Endodermal cell (in vitro differentiated cells): ENCODE data around the gene ZNF189.

DNA sequence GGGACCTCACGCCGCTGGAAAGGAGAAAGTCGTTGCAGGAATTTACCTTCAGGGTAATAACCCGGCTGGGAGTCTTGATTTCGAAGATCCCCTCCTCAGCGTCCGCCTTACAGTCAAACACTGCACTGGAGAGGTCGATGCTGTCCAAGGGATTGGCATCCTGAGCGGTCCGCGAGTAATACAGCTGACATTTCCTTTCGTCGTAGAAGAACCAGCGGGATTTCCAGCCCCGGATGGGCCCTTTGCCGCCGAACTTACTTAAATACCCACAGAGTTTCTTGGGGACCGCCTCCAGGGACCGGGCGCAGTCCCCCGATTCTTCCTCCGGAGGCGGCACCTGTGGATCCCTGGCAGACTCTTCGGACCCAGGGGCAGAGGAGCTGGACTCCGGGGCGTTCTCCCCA lies 320 bp downstream of the TBC1D2 start:
- PRO-cap, result unidirectional peak, minus-strand start at position 235 of the sequence

GRCh38 chr9:98778681-98779441 lies 17.5 kb downstream of the ANKS6 start:
- PRO-cap, result no peak

- PRO-cap, result no peak
Observed at GRCh38 chr9:98806509-98807075, 878 bp upstream of the GALNT12 start.

- PRO-cap, result unidirectional peak, plus-strand start at chr9:98810002; unidirectional peak, minus-strand start at chr9:98810042
Observed at GRCh38 chr9:98809647-98810259, 2.3 kb downstream of the GALNT12 start.

GRCh38 chr9:98810810-98811721 lies 3.6 kb downstream of the GALNT12 start:
- PRO-cap, result no peak

GRCh38 chr9:98848331-98848693 lies 40.8 kb downstream of the GALNT12 start:
- PRO-cap, result no peak

GRCh38 chr9:98866445-98867412 lies 59.3 kb downstream of the GALNT12 start:
- PRO-cap, result no peak

- PRO-cap, result no peak
Observed at GRCh38 chr9:98916489-98917074, 27.1 kb upstream of the COL15A1 start.

- PRO-cap, result no peak
Observed at GRCh38 chr9:98925077-98925770, 18.5 kb upstream of the COL15A1 start.

- PRO-cap, result no peak
Observed at GRCh38 chr9:98944132-98945090, 704 bp downstream of the COL15A1 start.

DNA sequence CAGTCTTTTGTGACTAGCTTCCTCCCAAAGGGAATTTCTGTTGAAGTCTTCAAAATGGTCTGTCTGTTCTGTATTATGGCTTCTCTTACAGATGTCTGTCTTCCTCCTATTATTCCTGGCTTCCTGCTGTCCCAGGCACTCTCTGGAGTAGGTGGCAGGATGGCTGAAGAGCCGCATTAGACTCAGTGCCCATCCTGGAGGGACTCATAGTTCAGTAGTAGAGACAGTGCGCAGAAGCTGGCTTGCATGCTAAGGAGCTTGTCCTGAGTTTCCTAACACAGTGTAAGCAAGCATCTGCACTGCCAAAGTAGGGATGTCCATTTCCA lies 10.1 kb downstream of the COL15A1 start:
- PRO-cap, result no peak

GRCh38 chr9:98998243-98999362 lies 54.9 kb downstream of the COL15A1 start:
- PRO-cap, result unidirectional peak, plus-strand start at chr9:98998552; unidirectional peak, minus-strand start at chr9:98998987

DNA sequence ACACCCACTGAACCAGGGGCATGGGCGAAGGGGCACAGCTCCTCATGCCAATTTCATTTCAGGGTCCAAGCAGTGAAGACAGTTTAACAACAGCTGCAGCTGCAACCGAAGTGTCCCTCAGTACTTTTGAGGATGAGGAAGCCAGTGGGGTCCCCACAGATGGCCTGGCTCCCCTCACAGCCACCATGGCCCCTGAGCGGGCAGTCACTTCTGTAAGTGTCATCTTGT lies 71.6 kb downstream of the COL15A1 start:
- PRO-cap, result no peak

DNA sequence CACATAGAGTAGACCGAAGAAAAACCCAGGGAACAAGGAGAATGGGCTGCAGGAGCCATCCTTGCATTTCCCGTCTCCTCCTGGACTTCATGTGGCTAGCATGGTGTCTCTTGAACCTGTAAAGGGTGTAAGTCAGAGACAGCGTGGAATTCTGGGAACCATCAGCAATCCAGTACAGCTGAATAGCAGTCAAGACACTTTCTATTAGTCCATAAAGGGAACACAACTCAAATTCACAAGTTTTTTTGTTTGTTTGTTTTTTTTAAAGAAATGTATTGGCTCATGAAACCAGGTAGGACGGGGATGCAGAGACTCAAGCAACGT lies 32.3 kb upstream of the TGFBR1 start:
- PRO-cap, result no peak

- PRO-cap, result no peak
Observed at GRCh38 chr9:99998420-99999390, 92.3 kb downstream of the STX17 start.

GRCh38 chr9:100144319-100144576 lies 45.2 kb downstream of the INVS start:
- PRO-cap, result no peak

DNA sequence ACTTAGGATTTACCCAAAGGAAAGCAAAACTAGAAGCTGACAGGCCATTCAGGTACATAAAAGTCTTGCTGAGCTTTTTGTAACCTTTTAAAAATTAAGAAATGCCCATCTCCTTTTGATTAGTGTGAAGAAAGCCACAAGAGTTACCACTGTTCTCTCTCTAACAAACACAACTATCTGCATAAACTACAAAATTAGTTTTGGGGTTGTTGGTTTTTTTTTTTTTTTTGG lies 12.5 kb downstream of the BAAT start:
- PRO-cap, result no peak

DNA sequence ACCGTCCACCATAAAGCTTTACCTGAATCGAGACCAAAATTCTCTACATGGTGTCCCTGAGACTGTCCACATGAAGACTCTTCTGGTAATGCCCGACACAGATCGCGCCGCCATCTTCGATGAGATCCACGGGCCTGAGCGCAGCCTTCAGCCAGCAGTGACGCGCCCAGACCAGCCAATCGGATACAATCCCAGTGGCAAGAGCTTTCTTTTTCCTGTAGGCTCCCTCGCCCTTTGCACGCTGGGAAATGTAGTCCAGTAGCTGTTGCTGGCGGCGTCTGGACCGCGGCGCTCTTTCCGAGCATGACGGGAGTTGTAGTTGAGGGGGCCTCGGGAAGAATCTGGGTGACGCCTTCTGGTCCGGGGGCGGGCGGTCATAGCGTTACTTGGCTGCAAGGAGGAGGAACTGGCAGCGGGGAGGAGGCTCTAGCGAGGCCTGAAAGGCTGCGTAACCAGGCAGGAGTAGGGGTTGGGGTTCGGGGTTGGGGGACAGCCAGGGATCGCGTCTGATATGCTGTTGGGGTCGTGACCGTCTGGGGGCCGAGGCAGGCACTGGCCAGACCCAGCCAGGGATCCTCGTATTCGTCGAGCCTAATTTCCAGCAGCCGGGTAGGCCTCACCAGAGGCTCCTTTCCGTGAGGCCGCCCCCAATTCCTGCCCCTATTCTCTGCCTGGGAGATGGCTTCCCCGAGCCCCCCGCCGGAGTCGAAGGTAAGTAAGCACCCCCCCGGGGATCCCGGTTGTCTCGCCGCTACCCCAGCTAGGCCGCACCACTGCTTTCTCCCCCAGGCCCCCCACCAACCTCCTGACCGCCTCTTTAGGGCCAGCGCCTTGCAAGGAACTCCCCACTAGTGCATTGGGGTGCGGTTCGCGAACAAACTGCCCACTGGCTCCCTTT lies at the start of gene ZNF189:
Gene ZNF189, plus strand, starts transcription at position 373 of the 898 bp plus-strand sequence.
- PRO-cap, result bidirectional peak, plus-strand start at position 395 of the sequence, minus-strand start at position 121 of the sequence

DNA sequence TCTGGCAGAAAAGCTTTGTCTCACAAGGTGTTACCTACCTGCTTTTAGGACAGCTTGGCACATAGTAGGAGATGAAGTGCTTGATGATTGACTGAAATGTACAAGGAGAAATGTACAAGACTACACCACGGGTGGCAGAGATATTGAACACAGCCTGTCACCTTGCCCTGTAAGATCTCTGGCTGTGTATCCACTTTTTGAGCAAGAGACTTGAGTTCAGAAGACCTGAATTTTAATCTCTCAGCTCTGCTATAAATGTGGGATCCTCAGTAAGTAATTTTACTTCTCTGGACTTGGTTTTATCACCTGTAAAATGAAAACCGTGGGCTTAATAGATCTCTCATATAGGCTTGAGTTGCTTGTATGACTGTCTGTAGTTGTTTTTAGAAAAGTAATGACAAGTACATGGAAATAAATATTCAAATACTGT lies 15.6 kb downstream of the ALDOB start:
- PRO-cap, result no peak

DNA sequence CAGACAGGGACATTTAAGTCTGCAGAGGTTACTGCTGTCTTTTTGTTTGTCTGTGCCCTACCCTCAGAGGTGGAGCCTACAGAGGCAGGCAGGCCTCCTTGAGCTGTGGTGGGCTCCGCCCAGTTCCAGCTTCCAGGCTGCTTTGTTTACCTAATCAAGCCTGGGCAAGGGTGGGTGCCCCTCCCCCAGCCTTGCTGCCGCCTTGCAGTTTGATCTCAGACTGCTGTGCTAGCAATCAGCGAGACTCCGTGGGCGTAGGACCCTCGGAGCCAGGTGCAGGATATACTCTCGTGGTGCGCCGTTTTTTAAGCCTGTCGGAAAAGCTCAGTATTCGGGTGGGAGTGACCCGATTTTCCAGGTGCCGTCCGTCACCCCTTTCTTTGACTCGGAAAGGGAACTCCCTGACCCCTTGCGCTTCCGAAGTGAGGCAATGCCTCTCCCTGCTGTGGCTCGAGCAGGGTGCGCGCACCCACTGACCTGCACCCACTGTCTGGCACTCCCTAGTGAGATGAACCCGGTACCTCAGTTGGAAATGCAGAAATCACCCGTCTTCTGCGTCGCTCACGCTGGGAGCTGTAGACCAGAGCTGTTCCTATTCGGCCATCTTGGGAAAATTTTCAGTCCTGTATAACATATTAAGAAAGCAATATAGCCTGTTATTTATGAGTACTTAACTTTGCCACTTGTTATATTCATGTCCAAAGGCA lies 485.0 kb upstream of the GRIN3A start:
- PRO-cap, result unidirectional peak, plus-strand start at position 153 of the sequence; unidirectional peak, plus-strand start at position 242 of the sequence; bidirectional peak, plus-strand start at position 432 of the sequence, minus-strand start at position 430 of the sequence; unidirectional peak, minus-strand start at position 619 of the sequence